Hematopoietic multipotent progenitor cell (in vitro differentiated cells): ENCODE results near the gene ATP10B.

- CAGE, long polyA plus RNA: no peak
Measured at GRCh38 chr5:160311429-160311752, 973 bp downstream of the CCNJL start.

DNA sequence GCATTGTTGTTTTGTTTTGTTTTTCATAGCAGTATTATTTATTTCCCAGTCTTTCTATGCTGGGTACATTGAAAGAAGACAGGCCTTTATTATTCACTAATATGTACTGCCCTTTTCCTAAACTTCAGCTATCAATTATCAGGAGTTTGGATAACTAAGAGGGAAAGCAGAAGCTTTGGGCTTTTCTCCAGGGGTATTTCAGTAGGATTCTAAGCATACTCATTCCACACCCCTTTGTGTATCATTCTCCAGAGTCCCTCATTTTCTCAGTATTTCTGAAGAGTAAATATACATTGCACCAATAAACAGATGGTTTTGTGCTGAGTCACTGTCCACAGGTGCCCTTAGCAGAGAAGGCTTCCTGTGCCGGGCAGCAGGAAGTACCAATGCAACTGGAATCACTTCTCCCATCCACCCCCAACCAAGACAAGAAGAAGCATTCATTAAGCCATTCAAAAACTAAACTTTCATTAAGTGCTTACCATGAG is 3.5 kb upstream of the CCNJL start:
- CAGE, long polyA plus RNA: no peak

- CAGE, long polyA plus RNA: no peak
Measured at GRCh38 chr5:160344973-160345662, 25.3 kb downstream of the C1QTNF2 start.

DNA sequence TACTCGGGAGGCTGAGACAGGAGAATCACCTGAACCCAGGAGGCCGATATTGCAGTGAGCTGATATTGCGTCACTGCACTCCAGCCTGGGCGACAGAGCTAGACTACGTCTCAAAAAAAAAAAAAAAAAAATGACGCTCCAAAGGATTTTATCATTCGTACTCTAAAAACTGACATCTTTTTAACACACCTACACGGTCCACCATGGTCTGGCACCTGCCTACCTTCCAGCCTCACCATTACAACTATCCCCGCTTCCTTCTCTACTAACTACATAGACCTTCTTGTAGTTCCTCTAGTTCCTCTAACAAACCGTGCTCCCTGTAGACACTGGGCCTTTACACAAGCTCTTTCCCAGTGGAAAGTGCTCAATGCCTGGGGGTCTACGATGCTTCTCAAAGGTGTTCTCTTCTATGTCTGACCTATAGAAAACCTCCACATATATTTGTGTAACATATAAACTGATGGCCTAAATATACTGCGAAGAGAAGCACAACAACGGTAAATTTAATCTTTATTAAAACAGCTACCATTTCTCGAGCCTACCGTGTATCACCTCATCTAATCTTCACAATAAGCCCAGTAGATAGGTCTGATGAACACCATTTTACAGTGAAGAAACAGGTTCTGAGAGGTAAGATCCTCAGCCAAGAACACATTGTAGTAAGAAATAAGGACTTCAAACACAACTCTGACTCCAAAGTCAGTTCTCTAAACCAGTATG is 1.0 kb downstream of the SLU7 start:
- CAGE, long polyA plus RNA: no peak

DNA sequence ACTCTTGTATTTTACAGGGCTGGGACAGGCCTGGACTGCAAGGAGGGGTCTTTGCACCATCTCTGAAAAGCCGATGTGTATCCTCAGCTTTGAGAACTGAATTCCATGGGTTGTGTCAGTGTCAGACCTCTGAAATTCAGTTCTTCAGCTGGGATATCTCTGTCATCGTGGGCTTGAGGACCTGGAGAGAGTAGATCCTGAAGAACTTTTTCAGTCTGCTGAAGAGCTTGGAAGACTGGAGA is 63.5 kb downstream of the PTTG1 start:
- CAGE, long polyA plus RNA: no peak

DNA sequence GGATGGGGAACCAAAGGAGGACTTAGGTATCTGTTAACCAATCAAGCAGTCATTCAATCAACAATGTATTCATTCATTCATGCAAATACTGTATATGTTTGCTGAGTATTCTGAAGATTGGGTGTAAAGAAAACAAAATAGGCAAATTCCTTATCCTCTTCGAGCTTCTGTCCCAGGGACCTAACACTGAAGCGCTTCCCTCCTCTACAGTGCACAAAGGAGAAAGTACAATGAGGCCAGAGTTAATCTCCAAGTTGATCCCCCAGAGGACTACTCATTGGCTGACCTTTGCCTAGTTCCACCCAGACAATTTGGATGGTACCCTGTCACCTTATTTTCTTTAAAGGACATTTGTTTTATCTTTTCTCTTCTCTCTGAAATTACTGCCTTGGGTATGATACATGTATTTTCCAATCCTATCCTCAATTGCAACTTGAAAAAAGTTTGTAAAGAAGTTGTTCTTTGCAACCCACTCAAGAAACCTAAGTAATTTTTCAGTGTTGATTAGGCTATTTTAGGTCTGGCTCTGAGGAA is 62.1 kb downstream of the ATP10B start:
- CAGE, long polyA plus RNA: no peak

GRCh38 chr5:160851781-160852462 is at the start of gene ATP10B:
Gene ATP10B (minus strand): TSS chr5:160852211.
- CAGE, long polyA plus RNA: no peak

DNA sequence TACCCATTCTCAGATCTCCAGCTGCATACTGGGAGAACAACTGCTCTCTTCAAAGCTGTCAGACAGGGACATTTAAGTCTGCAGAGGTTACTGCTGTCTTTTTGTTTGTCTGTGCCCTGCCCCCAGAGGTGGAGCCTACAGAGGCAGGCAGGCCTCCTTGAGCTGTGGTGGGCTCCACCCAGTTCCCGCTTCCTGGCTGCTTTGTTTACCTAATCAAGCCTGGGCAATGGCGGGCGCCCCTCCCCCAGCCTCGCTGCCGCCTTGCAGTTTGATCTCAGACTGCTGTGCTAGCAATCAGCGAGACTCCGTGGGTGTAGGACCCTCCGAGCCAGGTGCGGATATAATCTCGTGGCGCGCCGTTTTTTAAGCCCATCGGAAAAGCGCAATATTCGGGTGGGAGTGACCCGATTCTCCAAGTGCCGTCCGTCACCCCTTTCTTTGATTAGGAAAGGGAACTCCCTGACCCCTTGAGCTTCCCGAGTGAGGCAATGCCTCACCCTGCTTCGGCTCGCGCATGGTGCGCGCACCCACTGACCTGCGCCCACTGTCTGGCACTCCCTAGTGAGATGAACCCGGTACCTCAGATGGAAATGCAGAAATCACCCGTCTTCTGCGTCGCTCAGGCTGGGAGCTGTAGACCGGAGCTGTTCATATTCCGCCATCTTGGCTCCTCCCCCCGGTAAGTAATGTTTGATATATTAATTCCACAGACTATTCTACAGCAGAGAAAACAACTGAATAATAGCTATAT is 31.1 kb upstream of the GABRG2 start:
- CAGE, long polyA plus RNA: no peak

DNA sequence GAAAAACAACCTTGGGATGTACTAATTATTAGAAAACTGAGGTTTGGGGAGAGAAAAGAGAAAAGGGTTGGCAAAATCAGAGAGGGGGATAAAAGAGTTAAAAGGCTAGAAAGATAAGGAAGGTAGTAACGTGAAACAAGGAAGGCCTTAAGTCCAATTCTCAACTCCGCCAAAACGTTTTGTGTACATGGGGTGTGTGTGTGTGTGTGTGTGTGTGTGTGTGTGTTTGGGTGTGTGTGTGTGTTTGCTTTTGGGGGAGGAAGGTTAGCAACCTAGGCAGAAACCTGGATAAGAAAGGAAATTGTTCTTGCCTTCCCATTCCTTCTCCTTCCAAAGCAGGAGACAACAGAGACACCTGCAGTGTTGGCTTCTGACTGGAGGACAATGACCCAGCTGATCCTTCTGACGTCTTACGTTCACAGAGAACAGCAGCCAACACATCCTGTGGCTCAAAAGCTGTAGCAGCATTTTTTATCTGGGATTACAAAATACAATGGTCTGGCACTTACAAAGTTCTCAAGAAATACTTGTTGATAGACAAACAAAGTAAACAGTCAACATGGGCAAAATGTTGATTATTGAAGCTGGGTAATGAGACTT is 4.1 kb upstream of the CCNG1 start:
- CAGE, long polyA plus RNA: no peak

GRCh38 chr5:163506106-163506644 is 756 bp downstream of the MAT2B start:
- CAGE, long polyA plus RNA: no peak

DNA sequence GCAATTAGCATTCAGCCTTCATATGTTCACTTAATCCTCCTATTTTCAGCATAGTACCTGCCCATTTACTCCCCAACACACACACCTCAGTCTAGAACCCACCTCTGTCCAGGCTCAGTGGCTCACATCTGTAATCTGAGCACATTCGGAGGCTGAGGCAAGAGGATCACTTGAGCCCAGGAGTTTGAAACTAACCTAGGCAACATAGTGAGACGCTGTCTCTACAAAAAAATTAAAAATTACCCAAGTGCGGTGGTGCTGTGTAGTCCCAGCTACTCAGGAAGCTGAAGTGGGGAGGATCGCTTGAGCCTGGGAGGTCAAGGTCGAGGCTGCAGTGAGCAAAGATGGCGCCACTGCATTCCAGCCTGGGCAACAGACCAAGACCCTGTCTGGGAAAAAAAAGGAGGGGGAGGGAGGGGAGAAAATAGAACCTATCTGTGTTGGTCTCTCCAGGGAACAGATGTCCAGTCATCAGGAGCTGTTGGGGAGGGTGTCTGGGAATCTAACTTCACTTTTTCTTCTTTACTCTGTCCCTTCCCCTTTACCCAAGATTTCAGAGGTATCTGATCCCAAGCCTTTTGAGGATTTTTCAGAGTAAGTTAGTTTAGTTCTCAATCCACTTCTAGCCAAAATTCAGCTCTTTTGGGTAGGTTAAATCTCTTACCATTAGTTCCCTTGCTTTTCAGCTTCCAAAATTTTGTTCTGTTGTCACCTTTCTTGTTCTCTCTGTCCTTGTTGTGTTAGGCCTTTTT is 24.3 kb downstream of the MAT2B start:
- CAGE, long polyA plus RNA: no peak

DNA sequence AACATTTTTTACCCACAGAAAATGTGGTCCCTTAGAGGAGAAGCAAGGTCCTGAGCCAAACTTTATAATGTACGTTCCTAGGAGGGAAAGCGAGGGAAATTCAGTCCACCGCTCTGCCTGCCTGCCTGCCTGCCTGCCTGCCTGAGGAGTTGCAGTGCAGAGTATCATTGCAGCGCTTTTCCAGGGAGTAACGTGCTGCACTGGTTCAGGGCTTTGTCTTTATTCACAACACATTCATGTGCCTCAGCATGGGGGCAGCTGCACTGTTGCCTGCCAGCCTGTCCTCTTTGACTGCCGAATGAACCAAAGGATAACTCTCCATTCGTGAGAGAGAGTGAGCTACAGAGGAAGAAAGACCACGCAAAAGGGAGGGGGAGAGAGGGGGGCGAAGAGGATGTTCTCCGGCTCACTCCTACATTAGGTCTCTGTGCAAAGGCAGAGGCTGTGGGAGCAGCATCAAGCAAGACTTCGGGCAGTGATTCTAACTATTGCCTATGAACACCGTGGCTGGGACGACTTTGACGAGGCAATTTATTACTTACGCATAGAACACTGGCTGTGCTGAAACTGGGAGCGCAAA is 791.2 kb downstream of the MAT2B start:
- CAGE, long polyA plus RNA: no peak

- CAGE, long polyA plus RNA: no peak
Measured at GRCh38 chr5:164360446-164361085, 855.1 kb downstream of the MAT2B start.

DNA sequence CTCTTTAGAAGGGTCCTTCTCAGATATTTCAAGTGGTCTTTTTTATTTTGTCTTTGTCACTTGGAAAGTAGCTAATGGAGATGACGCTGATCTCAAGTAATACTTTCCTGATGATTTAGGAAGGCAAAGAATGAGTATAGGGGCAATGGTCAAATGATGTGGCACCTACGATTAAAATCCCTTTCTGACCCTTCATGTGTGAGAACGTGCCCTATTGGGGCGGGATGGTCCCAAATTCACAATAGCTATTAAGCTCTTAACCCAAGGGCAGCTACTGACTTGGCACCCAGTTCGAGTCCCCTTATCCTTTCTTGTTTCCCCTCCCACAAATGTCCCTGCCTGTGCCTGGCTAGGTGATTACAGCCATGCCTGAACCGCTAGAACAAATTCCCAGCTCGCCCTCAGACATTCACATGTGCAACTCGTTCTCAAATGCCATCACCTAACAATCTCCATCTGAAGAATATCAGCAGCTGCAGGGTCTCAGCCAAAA is 347.5 kb upstream of the WWC1 start:
- CAGE, long polyA plus RNA: no peak

DNA sequence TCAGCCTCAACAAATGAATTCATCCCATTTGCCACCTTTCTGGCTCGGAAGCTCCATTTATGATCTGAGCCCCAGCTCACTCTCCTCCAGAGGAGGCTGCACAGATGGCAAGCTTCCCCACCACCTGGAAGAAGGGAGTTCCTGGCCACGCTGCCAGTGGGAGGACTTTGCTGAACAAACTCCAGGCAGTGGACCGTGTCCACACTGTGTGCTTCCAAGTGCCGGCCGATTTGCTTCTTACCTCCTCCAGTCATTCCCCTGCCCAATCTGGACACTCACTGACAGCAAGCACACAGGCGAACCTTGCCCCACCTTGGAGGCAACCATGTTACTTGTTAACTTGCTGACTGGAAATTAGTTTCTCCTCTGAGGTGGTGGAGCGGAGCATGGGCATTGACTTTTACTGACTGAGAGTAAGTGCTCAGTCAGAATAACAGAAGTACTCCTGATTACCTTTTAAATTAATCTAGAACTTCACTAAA is 13.9 kb upstream of the WWC1 start:
- CAGE, long polyA plus RNA: no peak

GRCh38 chr5:168293784-168294284 is 2.4 kb downstream of the WWC1 start:
- CAGE, long polyA plus RNA: no peak

- CAGE, long polyA plus RNA: no peak
Measured at GRCh38 chr5:168404102-168404724, 82.1 kb upstream of the RARS1 start.

- CAGE, long polyA plus RNA: no peak
Measured at GRCh38 chr5:168579655-168580126, 523 bp upstream of the PANK3 start.

DNA sequence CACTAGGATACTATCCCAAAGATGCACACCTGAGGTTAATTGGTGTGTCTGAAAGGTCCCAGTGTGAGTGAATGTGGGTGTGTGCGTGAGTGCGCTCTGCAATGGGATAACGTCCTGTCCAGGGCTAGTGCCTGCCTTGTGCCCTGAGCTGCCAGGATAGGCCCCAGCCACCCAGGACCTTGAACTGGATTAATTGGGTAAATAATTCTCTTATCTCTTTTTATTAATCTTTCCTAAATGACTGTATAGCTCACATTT is 11.5 kb upstream of the PANK3 start:
- CAGE, long polyA plus RNA: no peak

- CAGE, long polyA plus RNA: no peak
Measured at GRCh38 chr5:168734663-168735040, 155.5 kb upstream of the PANK3 start.